Bronchus fibroblast of lung (primary cell): ENCODE results near the gene SUCLG2.

DNA sequence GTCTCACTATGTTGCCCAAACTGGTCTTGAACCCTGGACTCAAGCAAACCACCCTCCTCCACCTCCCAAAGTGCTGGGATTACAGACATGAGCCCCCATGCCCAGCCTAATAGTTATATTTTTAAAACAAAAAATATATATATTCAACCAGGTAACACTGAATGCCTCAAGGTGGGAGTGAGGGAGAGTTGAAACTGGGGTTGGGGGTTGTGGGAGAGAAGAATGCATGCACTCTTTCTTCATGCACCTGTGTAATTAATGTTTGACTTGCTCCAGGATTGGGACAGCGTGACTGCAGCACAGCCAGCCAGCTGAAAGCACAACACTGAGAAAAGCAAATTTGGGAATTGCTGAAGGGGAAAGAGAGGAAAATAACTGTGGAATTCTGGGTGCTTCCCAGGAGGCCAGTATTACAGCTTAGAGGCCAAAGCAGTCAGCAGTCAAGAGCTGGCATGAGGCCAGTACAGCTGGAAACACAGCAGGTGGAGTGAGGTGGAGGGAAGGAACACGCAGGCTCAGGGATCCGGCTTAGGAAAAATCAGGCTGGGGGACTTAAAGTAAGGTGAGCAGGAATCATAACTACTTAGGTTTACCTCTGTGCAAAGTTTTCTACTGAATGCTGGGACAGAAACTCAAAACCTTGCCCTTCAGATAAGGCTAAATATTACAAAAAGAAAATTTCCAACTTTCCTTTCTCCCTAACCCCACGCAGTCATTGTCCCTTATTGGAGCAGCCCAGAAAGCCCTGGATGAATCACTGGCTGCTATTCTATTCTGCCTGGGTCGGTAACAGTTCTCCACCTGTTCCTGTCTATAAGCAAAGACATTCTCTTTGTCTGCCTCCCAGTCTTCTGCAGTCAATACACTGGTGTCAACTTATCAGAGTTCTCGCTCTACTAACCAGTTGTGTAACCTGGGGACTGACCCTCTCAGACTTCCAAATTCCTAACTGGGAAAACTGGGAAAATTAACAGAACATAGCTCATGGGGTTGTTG is 167.3 kb downstream of the MAGI1 start:
- RAMPAGE, long total RNA: no peak

GRCh38 chr3:65936764-65937762 is 101.7 kb downstream of the MAGI1 start:
- RAMPAGE, long total RNA: no peak

- RAMPAGE, long total RNA: no peak
These were observed 77.4 kb downstream of the MAGI1 start for GRCh38 chr3:65961093-65961999.

GRCh38 chr3:66036597-66037540 is 1.8 kb downstream of the MAGI1 start:
- RAMPAGE, long total RNA: no peak

DNA sequence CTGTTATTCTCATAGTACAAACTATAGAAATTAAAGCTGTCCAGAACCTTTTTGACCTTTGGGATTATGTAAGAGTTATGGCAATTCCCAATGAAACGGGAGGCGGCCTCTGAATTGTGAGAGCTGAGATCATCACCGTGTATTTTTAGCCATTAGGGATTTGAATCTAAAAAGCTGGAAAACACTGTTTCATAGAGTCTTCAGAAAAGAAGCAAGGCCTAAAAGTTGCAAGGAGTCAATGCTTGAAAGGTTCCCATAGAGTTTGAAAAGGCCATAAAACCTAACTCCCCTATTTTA is 38.5 kb upstream of the SLC25A26 start:
- RAMPAGE, long total RNA: no peak

DNA sequence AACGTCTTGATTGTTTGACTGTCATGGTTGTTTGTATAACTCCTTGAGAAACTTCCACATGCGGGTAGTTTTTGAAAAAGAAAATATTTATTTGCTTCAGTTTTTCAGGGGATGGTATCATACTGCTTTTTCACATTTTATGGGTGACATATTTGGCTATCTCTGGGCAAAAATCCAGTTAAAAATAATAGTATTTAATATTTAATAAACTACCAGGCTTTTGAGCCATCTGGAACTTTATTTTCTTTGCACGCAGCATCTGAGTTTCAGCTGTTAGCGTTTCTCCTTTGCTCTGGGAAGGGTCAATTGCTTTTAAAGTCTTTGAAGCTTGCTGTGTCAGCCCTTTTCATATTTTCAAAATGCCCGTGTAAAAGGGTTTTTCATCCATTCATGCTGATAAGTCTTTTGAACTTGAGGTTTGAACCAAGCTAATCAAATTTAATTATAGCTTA is 79.0 kb downstream of the SLC25A26 start:
- RAMPAGE, long total RNA: no peak

DNA sequence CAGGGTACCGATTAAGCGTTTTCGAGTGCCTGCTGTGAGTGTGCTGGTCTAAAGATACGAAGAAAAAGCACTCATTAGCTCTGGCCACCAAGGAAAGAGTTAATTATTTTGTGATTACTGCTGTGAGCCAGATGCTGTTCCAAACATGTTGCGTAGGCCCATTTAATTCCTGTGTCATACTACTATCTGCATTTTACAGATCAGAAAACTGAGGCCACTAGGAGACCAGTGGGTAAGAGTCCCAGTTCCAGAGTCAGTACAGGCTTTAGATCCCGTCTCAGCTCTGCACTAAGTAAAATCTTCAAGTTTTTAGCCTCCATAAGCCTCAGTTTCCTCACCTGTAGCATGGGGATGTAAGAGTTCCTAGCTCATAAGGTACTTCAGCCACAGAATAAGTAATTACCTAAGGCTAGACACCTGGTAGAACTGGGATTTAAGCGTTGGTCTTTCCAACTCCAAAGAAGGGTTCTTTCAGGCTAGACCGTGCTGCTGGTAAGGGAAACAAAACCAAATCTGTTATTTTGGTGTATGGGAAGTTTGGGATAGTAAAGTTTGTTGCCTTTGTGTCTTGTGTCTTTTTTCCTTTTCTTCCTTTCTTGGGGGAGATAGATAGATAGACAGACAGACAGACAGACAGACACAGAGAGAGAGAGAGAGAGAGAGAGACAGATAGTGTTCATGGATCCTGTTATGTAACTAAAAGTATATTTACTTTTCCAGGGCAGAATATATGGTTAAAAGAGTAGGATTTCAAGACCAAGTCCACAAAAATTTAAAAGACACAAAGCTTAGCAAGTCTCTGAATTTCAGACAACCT is 133.5 kb downstream of the LRIG1 start:
- RAMPAGE, long total RNA: no peak

DNA sequence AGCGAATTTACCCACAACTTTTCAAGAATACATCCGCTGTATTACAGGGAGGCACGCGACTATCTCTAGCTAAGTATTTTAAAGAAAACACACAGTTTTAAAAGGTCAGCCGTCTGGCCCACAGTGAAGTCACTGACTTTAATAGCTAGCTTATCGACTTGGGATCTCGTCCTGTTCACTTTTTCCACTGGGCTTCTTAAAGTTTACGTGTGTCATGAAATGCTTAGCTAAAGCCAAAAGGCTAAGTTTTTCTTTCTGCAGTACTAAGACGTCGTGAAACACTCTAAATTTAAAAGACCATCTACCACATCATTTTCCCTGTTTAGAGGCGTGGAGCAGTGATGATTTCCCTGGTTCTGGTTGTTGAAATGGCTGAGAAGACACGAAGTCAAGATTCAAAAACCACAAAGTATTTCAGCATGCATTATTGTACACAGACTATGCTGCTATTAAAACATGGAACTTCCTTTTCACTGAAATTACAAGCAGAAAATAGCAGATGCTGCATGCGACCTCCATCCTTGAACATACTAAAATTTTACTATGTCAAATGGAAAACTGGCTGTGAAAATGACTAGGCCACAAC is 27.1 kb downstream of the LRIG1 start:
- RAMPAGE, long total RNA: no peak

DNA sequence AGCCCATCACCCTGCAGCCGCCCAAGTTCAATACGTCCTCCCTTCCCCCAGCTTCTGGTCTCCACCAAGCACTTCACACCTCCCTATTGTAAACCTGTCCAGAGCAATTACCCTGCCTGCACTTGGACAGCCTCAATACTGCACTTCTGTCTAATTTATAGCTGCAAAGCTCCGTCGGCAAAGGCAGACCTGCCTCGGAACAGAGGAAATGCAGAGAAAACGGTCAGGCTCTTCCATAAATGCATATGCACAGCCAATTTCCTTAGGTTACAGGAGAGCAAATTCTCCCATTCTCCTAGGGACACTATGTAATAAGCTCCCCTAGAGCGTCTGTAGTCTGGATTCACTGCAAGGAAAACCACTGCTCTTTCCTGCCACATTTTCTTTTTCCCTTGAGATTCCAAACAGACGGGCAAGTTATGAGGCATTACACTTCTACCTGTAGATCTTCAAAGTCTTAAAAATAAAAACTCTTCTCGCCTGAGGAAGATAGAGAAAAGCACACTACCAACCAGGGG is 21.7 kb downstream of the LRIG1 start:
- RAMPAGE, long total RNA: no peak

- RAMPAGE, long total RNA: no peak
These were observed 15.6 kb downstream of the LRIG1 start for GRCh38 chr3:66485248-66485523.

DNA sequence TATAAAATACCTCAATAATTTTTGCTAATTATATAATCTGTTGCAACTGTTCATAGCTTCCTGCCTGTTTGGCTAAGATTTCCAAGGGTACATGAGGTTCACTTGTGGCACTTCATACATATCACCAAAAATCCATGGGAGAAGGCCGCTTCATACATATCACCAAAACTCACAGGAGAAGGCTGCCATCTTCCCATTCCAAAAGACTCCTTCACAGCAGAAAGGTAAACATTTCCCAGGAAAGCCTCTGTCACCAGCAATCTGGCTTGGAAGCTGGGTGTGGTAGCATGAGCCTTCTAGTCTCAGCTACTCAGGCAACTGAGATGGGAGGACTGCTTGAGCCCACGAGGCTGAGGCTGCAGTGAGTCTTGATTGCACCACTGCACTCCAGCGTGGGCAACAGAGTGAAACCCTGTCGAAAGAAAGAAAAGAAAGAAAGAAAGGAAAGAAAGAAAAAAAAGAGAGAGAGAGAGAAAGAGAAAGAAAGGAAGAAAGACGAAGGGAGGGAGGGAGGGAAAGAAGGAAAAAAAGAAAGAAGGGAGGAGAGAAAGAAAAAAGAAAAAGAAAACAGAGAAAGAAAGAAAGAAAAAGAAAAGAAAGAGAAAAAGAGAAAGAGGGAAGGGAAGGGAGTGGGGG is 7.3 kb downstream of the LRIG1 start:
- RAMPAGE, long total RNA: no peak

DNA sequence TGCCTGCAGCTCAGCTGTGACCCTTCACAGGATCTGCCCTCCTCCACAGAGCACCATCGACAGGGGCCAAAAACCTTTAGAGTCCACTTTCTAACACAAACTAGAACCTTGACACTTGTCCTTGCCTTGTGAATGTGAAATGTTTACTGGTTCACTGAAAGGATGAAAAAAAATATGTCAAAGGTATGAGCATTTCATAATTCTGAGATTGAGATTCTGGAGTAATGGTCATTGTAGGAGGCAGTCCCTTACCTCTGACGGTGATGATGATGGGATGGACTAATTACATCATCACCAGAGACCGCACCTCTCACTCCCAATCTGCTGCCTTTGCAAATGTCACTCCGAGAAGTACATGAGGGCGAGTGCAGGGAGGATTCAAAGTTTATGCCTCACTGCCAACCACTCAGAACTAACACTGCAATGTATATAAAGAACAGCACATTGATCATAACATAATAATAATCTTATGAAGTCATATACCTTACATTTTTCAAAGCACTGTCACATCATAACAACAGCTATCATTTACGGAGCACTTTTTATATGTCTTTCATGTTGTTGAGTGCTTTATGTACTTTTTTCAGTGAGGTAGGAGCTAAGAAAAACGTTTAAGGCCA is 4.6 kb upstream of the LRIG1 start:
- RAMPAGE, long total RNA: no peak

- RAMPAGE, long total RNA: no peak
These were observed 200.0 kb upstream of the KBTBD8 start for GRCh38 chr3:66798009-66798601.

DNA sequence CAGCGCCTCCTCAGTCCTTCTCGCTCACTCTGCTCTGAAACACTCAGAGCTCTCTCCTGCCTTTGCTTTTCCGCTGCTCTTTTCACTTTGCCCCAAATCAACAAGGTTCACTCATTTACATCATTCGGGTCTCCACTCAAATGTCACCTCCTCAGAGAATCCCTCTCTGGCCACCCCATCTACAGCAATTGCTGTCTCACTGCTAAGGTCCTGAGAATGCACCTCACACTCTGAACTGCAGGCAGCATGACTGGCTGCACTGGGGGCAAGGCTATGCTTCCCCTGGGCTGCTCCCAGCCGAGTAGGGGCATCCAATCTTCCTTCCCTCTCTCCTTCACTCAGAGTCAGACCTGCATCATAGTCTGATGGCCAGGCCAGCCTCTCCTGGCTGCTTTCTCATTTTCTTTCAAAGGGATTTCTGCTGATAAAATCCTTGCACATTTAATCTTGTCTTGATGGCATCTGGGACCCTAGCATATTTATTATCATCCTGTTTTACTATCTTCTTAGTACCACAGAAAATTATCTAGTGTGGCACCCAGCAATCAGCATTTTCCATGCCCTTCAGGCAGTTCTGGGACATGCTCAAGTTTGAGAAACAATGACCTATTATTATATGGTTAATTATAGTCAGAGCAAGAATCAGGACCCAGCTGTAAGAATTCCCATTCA is 189.0 kb downstream of the SUCLG2 start:
- RAMPAGE, long total RNA: no peak

GRCh38 chr3:67489897-67490176 is 164.6 kb downstream of the SUCLG2 start:
- RAMPAGE, long total RNA: no peak

DNA sequence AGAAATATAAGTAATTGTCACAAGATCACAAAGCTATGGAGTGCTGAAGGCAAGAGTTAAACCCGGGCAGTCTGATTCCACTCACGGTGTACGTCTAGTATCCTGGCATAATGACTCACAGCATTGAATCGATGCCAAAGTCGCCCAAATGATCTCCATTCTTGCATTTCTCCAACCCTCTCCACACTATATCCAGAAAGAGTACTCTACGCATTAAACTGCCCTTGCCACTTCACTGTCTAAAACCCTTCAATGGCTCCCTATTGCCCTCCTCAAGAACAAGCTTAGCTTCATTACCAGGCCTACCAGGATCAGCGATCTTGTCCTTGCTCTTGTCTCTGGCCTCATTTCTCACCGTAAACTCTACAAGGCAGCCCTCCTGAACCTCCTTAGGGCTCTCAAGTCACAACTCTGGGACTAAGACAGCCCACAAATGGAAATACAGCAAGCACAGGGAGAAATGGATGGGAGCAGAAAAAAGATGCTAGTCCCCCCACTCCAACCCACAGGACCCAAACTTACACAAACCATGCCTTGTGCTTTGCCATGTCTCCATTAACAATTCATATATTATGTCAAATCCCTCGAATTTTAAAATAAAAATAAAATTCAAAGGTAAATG is 7.6 kb downstream of the SUCLG2 start:
- RAMPAGE, long total RNA: no peak

GRCh38 chr3:67650093-67650443 is 4.3 kb downstream of the SUCLG2 start:
- RAMPAGE, long total RNA: no peak

GRCh38 chr3:67654496-67655172 is at the start of gene SUCLG2:
SUCLG2 (minus strand) TSS chr3:67654612.
- RAMPAGE, long total RNA: start-site peak on the minus strand at chr3:67654592-67654617, 97 and 337 reads in 2 replicates; start-site peak on the plus strand at chr3:67654693-67654799, 18 and 29 reads in 2 replicates

- RAMPAGE, long total RNA: no peak
These were observed 53.7 kb downstream of the TAFA1 start for GRCh38 chr3:68057557-68058295.

GRCh38 chr3:68996701-68996992 is 16.8 kb downstream of the EOGT start:
- RAMPAGE, long total RNA: no peak